Mammary microvascular endothelial cell (primary cell): ENCODE results near the genes ZC3H12B, RAB41 and SNX12.

- RAMPAGE, long total RNA = no peak
Observed at GRCh38 chrX:63741852-63742611, 43.0 kb downstream of the ARHGEF9 start.

GRCh38 chrX:65034021-65034997 is at the start of gene ZC3H12B:
TSS of gene ZC3H12B (plus strand) at chrX:65034826.
- RAMPAGE, long total RNA = no peak

DNA sequence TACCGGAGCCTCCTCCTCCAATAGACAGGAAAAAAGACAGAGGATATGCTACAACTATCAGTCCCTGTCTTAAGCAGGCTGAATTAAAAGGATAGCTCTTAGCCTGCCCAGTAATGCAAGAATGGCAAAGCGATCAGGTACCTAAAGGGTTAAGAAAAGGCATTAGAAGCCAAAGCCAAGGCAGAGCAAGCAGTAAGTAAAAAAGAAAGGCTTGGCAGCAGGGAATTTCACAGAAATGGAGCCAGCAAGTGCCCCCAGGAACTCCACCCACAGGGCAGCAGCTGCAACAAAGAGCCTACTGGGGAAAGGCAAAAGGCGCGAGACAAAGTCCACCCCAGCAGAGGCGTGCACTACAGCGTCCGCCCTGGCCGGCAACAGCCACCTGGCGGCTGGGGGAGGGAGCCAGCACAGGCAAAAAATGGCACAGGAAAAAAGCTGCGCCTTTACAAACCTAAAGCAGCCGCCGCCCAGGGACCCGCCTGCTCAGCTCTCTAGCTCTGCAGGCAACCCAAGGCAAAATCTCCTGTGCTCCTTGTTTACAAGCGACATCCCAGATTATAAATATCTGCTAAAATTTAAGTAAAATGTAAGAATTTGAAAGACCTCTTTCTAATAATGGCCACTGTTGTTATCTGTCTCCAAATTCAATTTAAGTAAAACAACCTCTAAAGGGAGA is 162.3 kb downstream of the ZC3H12B start:
- RAMPAGE, long total RNA = no peak

- RAMPAGE, long total RNA = no peak
Observed at GRCh38 chrX:65643016-65643959, 24.2 kb upstream of the MSN start.

DNA sequence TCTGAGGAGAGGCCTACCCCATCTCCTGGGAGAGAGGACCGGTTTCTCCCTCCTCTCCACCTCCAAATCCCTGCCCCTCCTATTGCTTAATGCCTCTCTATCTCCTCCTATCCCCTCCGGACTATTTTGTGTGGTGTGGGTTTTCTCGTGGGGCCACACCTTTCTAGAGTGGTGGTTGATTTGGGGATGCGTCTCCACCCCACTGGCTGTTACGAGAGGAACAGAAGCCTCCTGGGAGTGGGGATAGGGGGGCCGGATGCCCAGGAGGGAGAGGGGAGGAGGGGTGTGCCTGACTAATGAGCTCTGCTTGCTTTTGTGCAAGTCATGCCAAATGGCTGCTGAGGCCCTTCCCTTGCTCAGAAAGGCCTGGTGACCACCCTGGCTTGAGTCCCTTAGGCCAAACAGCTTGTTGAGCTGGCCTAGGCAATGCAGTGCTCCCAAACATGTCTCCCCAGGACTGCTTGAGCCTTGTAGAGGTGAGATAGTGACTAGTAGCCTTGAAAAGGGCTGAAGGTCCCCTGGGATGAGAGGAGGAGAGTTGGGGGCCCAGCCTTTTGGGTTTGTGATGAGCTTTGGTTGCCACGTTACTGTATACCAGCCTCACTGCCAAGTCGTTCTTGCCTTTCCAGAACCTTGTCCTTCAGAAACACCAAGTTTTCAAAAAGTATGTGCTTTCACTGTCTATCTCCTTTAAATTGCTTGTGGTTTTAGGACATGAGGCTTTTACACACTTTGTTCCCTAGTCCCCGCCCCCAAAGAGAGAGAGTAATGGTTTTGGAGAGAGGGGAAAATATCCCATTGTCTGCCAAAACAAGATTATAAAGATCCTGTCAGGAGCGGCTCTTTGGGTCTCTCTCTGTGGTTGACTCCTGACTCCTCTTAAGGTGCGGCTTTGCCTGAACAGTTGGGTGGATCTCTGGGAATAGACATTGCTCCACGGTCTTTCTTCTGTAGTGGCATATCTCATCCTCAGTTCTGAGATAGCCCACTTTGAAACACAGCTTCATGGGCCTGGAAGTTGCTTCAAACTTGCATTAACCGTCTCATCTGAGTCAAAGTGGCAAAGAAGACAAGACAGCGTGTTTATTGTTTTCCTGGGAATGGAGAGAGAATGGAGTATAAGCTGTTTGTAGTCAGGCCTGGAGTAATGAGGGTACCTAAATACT is 1.4 kb downstream of the MSN start:
- RAMPAGE, long total RNA = no peak

DNA sequence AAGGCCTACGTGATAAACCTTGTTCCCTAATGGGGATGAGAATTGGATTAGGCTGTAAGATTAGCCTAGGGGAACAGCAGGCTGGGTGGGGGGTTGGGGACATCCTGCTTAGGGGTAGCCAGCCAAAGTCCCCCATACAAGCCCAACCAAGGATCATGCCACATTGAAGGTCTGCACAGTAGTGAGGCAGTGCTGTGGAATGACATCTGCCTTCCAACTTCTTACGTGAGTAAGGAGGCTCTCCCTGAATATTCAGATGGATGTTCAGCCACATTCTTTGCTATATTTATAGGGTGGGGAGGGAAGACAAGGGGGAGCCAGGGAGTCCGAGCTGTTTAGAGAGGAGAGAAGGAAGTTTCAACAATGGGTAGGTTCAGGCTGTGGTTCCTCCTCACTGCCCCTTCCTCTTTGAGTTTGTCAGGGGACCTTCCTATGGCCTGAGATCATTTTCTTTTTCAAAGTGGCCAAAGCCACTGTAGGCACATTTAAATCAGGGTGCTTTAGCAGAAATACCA is 29.7 kb downstream of the MSN start:
- RAMPAGE, long total RNA = no peak

DNA sequence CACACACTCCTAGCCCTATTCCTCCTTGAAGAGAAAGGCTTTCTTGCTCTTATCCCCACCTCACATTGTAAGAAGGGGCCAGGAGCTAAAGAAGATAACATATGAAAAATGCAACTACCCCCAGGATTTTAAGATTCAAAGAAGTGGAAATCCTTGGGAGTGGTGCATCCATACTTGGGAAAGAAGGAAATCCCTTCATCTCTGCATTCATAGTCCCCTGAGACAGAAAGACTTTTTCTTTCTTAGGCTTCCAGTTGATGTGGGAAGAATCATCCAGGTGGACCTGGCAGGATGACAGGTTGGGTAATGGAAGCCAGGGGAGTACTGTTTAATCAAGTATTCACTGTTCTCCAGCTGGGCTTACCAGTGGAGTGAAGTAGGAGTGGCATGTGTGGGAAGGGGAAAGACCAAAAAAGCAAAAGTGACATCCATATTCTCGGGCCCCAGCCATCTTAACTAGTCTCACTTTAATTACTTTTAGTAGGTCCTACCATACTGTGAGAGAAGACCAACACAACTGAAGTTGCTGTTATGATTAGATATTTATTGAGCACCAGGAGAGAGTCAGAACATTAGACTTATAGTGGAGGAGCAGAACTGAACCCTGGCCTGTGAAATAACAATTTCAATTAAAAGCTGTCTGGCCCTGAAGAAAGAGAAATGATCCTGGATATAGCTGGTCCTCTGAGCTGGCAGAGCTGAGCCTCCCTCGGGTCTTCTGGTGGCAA is 18.5 kb downstream of the VSIG4 start:
- RAMPAGE, long total RNA = no peak

- RAMPAGE, long total RNA = no peak
Observed at GRCh38 chrX:67780558-67781364, 236.9 kb downstream of the AR start.

DNA sequence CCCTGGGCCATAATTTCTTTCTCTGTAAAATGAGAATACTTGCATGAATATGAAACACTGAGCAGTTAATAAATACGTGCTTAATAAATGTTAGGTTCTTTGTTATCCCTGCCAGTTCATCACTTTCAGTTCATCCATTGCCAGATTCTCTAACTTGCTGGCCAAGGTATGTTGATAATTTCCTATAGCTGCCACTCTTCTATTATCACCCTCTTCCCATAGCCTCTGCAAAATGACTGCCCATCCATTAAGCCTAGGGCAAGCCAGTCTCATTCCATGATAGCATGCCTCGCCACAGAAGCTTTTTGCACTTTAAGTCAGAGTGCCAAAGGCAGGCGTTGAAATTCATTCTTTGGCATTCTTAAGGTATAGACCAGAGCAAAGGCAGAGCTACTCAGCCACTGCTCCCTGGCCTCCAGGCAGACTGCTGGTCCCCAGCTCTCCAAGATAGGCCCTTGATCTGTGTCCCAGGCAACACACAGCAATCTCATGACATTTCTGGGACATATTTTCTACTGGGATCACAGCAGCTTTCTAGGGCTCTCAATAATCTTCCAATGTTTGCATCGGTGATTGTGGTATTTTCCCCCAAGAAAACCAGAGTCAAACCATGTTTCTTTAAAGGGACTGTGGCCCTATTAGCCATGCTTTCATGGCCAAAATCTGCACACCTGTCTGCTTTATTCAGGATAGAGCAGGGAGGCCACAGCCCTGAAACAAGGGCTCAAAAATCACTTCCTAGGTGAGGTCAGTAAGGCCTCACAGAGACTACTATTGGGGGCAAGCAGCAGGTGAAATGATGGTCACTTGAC is 388.7 kb downstream of the OPHN1 start:
- RAMPAGE, long total RNA = no peak

DNA sequence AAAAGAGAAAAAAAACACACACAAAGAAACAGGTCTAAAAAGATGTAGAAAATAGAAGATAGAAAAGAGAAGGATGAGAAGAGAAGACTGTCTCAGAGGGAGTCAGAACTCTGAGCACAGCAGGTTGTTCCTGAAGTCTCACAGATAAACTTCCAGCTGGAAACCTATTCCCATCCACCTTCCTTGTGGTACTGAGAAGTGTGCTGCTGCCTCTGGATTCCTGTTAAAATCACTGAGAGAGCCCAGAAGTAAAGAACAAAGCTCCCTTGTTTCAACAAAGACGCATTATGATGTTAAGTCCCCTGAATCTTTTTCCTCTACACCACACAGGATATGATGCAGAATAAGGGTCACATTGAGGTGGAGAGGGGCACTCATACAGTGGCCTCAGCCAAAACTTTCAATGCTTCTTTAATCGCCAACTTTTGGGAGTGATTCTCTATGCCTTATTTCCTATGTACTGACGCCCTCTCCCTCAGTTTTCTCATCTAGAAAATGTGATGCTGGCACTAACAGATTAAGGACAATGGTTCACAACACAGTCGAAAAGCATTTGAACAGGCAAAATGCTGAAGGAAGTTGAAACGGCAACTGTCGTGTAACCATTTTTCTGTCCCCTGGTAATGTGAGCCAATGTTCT is 320.9 kb downstream of the OPHN1 start:
- RAMPAGE, long total RNA = no peak

- RAMPAGE, long total RNA = no peak
Observed at GRCh38 chrX:68432858-68433265, 433 bp downstream of the OPHN1 start.

DNA sequence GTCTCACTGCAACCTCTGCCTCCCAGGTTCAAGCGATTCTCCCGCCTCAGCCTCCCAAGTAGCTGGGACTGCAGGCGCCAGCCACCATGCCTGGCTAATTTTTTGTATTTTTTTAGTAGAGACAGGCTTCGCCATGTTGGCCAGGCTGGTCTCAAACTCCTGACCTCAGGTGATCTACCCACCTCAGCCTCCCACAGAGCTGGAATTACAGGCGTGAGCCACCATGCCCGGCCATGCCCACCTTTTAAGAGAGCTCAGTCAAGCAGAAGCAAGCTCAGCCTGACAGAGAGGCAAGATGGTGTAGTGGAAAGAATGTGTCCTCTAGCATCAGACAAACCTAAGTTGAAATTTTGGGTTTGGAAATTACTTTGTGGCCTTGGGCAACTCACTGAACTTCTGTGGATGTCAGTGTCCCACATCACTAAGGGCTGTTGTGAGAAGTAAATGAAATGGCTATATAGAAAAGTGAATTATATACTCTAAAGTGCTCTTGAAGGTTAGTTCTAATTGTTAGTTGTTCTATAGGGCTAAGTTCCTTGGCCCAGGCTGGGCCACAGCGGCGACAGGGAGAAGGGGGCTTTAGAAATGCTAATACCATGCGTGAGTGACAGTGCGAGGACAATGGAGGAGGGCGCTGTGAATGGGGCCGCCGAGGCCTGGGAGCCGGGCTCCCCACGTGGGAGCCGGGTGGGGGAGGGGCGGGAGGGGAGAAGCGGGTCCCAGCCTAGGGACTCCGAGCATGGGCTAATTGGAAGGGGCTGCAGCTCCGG is 15.7 kb downstream of the PJA1 start:
- RAMPAGE, long total RNA = no peak

DNA sequence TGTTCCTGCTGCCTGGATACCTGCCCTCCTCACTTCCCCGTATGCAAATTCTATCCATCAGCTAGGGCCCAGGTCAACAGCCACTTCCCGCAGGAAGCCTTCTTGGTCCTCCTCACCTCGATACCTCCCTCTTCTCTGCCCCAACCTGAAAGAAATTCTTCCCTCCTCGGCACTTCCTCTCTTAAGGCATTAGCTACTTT is 114.5 kb upstream of the PJA1 start:
- RAMPAGE, long total RNA = no peak

GRCh38 chrX:70062113-70062256 is 272 bp upstream of the OTUD6A start:
- RAMPAGE, long total RNA = no peak

- RAMPAGE, long total RNA = no peak
Observed at GRCh38 chrX:70165771-70166531, 11.3 kb upstream of the DGAT2L6 start.

- RAMPAGE, long total RNA = no peak
Observed at GRCh38 chrX:70281951-70282450, at the start of gene RAB41. TSS of gene RAB41 (plus strand) at chrX:70282172.

- RAMPAGE, long total RNA = no peak
Observed at GRCh38 chrX:70477085-70478173, 32.8 kb downstream of the DLG3 start.

- RAMPAGE, long total RNA = start-site peak on the minus strand at chrX:71068318-71068415, 1,142 and 120 reads in 2 replicates
Observed at GRCh38 chrX:71067631-71068601, at the start of gene SNX12. TSS of gene SNX12 (minus strand) at chrX:71068334.

- RAMPAGE, long total RNA = no peak
Observed at GRCh38 chrX:71103532-71103952, 3.0 kb downstream of the CXorf65 start.

DNA sequence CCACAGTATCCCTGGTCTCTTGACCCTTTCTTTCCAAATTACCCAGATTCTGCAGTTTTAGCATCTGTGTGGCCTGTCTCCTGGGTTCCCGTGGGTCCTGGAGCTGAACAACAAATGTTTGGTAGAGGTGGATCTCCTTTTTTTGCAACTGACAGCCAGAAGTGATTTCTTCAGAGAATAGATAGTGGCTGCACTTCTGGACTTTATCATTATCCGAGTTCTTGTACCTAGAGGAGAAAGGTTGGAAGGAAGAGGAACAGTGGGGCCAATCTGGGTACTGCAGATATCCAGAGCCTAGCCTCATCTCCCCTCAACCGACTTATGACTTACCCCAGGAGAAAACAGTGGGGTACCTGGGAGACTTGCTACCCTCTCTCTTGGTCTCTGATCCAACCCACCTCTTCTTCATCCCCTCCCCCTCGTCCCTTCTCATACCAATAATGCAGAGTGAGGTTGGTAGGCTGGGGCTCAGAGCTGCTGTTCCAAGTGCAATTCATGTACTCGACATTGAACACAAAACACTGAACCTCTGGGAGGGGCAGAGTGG is 842 bp downstream of the IL2RG start:
- RAMPAGE, long total RNA = no peak